GM12892 (cell line): ENCODE results near the genes USP37, CNPPD1, GMPPA, OBSL1 and STK11IP.

- RRBS = no CpG with 5 or more reads among the region's 12 CpGs
Measured at GRCh38 chr2:218398860-218399012, 932 bp upstream of the CTDSP1 start.

DNA sequence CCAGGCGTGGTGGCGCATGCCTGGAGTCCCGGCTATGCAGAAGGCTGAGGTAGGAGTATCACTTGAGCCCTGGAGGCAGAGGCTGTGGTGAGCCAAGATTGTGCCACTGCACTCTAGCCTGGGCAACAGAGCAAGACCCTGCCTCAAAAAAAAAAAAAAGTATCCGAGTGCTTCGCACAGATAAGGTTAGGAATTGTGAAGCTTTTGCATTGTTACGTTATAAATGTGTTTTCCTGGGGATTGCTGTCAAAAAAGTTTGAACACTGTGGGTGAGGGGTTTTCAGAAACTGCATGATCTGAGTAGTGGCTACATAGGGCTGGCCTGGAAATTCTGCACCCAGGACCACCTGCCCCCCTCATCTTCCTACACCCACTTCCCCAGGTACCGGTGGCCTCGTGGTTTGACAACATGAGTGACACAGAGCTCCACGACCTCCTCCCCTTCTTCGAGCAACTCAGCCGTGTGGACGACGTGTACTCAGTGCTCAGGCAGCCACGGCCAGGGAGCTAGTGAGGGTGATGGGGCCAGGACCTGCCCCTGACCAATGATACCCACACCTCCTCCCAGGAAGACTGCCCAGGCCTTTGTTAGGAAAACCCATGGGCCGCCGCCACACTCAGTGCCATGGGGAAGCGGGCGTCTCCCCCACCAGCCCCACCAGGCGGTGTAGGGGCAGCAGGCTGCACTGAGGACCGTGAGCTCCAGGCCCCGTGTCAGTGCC, 4.4 kb downstream of the CTDSP1 start:
- RRBS = no CpG with 5 or more reads among the region's 21 CpGs

GRCh38 chr2:218407718-218408048, 8.0 kb downstream of the CTDSP1 start:
- RRBS = no CpG with 5 or more reads among the region's 7 CpGs

GRCh38 chr2:218567683-218568398, at the start of gene USP37:
TSS of gene USP37 (minus strand) at chr2:218568351.
- RRBS = no CpG with 5 or more reads among the region's 44 CpGs

DNA sequence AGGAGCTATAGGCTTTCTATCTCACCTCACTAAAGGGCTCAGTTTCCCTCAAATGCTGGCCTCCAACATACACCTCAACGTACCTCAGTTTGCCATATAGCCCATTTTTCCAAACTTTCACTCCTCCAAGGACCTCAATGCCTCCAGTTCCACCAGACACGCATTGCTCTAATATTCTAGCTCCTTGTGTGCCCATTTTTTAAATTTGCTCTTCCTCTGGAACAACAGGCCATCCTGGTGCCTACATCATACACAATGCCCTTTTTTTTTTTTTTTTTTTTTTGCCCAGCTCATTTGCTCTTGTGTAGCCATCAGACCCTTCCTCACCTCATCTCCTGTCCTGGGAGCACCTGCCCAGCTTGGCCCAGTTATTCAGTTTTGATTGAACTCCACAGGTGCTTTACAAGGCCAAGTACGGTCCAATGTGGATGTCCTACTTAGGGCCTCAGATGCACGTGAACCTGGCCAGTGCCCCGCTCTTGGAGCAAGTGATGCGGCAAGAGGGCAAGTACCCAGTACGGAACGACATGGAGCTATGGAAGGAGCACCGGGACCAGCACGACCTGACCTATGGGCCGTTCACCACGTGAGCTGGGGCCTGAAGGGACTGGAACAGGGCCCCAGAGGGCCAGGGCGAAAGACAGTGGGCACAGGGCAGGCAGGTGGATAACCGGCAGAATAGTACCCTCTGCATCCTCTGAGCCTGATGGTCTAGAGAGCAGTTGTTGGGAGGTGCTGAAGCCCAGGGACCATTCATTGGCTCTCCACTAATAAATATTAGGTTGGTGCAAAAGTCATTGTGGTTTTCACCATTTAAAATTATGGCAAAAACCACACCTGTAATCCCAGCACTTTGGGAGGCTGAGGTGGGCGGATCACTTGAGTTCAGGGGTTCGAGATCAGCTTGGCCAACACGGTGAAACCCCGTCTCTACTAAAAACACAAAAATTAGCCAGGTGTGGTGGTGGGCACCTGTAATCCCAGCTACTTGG, 27.5 kb downstream of the CYP27A1 start:
- RRBS = no CpG with 5 or more reads among the region's 18 CpGs

DNA sequence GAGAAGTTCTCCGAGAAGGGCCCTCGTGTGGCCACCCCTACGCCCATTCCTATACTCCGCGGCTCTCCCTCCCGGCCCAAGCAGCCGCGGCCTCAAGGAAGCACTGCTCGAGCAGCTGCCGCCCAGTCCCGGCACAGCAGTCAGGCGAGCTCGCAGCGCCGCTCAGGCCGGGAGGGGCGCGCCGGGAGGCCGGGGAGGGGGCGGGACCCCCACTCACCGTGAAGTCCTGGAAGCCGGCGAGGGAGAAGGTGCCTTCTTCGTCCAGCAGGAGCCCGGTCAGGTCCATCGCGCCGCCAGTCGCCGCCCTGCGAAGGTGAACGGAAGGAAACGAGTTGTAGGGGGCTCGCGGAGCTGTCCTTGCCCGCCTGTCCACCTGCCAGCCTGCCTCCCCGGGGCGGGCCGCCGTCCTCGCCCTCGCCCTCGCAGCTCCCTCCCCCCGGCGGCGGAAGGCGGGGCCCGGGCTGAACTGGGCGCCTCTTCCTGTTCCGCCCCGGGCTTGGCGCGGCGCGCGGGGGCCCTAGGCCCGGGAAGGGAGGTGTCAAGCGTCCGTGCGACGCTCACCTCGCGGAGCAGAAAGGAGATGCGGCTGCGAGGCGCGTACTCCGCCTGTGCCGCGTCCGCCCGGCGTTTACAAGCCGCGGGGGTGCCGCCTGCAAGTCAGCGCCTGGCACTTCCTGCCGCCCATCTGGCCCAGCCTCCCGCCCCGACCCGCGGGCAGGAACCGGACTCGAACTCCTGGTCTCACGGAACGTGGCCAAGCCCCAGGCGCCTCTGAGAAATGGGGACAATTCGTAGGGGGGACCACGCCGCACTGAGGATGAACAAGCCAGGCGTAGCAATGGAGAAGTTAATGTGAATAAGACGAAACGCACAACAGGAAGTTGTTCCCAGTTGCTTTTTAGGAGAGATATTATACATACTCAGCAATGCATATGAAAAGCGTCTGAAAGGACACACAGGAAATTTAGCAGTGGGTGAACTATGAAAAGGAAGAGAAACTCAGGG, at the start of gene CNPPD1:
Gene CNPPD1 (minus strand): TSS at position 383 of the 1,005 bp plus-strand sequence.
- RRBS = under 1% methylated on average over 26 of the region's 95 CpGs

DNA sequence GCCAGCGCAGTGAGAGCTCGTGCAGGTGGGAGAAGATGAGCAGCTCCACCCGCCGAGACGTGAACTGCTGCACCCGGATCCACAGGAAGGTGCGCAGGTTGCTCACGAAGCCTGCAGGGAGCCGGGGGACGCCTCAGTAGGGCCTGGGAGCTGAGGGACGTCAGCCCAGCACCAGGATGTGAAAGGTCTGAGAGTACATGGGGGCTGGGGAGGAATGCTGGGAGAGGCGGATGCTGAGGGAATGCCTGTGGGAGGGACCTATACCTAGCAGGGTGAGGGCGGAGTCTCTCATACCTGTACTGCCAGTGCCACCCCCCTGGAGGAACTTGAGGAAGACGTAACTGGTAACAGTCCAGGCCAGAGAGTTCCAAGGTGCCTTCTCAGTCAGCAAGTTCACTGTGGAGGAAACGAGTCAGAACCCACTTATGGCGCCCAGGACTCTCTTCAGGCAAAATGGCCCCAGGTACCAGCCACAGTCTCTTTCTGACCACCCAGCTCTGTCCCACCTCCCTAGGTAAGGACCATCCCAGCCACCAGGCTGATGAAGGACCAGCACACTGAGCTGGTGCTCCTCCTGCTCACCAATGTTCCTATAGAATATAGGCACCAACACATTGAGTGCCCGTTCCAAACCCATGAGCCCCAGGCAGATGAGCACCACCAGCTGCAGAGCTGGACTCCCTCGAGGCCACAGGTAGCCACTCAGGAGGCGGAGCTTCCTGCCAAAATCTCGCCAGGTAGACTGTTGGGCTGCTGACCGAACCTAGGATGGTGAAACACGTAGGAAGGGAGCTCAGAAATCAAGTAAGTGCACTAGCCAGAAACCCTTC, 2.5 kb downstream of the ABCB6 start:
- RRBS = 96% methylated on average over 4 of the region's 22 CpGs

DNA sequence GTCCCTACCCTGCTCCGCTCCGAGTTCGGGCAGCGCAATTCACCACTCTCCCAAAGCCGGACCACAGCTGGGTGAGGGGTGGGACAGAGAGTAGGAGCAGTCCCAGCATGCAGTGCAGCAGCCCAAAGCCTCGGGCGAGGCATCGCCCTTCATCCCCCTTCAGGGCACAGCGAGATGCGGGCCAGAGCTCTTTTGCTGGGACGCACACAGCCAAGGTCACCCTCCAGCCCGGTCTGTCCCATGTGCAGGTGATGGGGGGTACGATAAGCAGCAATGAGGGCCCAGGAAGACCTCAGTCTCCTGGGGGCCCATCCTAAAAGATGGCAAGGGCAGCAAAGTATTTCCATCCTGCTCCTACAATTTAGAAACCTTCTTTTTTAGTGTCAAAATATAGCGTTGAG, 667 bp upstream of the ABCB6 start:
- RRBS = no CpG with 5 or more reads among the region's 14 CpGs

DNA sequence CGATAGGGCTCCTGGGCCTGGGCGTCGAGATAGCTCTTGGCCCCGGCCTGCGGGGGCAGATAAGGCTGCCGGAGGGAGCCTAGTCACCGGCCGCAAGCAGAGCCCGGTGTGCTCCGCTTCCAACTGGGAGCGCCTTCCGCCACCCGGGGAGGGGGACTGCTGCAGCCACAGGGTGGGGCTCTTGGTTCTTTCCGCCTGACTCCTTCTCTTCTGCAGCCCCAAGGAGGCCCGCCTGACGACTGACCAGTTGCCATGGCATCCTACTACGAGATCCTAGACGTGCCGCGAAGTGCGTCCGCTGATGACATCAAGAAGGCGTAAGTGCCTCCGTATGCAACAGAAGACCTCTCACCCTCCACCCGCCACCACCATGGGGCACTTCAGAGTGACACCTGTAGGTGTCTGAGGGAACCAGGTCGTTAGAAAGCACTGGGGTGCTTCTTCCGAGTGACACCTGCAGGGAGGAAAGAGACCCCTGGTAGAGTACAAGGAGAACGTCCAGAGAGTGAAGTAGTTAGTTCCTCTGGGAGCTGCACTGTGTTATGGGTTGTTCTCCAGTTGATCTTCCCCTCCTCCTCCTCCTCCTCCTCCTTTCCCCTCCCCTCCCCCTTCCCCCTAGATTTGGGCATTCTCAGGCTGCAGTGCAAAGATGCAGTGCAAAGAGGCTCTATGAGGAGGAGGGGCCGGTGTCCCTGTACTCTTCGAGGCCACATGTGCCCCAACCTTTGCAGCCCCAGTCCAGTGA, 588 bp downstream of the DNAJB2 start:
- RRBS = 3% methylated on average over 7 of the region's 30 CpGs

GRCh38 chr2:219436917-219437546, 2.4 kb downstream of the SPEG start:
- RRBS = no CpG with 5 or more reads among the region's 5 CpGs

- RRBS = 65% methylated on average over 4 of the region's 25 CpGs
Measured at GRCh38 chr2:219492642-219493440, 3.1 kb upstream of the SPEGNB start.

GRCh38 chr2:219498189-219499064, at the start of gene GMPPA:
TSS of gene GMPPA (plus strand) at chr2:219498891.
- RRBS = no CpG with 5 or more reads among the region's 55 CpGs

DNA sequence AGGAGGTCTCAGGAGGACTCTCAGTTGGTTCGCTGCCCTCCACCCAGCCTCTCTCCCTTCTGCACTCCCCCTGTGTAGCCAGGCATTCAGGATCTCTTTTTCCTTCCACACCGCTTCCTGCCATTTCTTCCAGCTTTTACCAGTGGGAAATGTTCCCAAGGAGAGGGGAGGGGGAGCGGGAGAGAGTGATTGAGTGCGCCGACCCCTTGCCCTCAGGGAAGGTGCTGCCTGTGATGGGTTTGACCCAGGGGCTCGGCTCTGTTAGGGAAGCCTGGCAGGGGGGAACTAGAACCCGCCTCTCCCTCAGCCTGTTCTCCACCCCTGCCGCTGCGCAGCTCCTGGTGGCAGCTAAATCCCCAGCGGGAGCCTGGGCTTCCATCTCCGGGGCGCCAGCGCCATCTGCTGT, 13.7 kb downstream of the CHPF start:
- RRBS = 1% methylated on average over 3 of the region's 13 CpGs

- RRBS = 20% methylated on average over 42 of the region's 113 CpGs
Measured at GRCh38 chr2:219570540-219571359, 589 bp downstream of the OBSL1 start.

- RRBS = 15% methylated on average over 12 of the region's 25 CpGs
Measured at GRCh38 chr2:219571360-219571803, at the start of gene OBSL1. TSS of gene OBSL1 (minus strand) at chr2:219571539.

- RRBS = 2% methylated on average over 9 of the region's 71 CpGs
Measured at GRCh38 chr2:219597438-219598635, at the start of gene STK11IP. TSS of gene STK11IP (plus strand) at chr2:219597857.

DNA sequence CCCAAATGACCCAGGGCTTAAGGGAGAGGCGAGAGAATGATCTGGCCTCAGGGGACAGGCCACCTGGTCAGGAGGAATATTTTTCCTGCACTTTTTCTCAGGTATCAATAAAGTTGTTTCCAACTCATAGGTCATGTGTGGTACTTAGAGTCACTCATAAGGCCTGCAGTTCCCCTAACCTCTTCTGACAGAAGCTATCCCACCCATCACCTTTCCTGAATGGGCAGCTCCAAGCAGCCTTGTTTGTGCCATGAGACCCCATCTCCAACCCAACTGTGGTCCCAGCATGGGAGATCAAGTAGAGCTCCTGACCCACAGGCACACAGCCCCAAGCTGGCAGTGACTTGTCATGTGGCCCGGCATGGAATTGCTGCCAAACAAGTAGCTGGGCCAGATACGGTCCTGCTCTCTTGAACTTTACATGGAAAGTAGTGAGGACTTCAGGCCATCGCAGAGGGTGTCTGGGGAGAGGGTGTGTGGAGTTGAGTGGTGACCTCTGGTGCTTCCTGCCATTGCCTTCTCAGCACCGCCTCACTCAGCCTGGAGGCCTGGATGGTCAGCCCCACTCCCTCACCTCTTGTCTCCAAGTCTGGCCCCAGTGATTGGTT, 11.0 kb upstream of the SLC4A3 start:
- RRBS = no CpG with 5 or more reads among the region's 5 CpGs

DNA sequence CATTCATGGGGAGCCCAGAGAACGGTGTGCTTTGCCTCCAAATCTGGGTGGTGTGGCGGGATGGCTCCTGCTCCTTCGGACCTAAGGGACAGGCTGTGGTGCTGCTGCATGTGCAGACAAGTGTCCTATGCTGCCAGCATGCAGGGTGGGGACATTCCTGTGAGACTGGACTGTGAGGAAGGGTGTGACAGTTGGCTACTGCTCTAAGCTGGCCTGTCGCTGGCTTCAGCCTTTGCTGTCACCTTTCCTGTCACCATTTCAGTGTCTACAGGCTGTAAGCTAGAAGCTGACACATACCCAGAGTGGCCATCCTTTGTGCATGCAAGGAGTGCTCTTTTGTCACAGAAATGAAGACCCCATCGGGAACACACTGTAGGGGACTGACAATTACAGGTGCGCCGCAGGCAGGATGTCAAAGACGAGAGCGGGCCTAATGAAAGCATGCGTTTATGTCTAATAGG, 2.8 kb upstream of the SLC4A3 start:
- RRBS = no CpG with 5 or more reads among the region's 10 CpGs

DNA sequence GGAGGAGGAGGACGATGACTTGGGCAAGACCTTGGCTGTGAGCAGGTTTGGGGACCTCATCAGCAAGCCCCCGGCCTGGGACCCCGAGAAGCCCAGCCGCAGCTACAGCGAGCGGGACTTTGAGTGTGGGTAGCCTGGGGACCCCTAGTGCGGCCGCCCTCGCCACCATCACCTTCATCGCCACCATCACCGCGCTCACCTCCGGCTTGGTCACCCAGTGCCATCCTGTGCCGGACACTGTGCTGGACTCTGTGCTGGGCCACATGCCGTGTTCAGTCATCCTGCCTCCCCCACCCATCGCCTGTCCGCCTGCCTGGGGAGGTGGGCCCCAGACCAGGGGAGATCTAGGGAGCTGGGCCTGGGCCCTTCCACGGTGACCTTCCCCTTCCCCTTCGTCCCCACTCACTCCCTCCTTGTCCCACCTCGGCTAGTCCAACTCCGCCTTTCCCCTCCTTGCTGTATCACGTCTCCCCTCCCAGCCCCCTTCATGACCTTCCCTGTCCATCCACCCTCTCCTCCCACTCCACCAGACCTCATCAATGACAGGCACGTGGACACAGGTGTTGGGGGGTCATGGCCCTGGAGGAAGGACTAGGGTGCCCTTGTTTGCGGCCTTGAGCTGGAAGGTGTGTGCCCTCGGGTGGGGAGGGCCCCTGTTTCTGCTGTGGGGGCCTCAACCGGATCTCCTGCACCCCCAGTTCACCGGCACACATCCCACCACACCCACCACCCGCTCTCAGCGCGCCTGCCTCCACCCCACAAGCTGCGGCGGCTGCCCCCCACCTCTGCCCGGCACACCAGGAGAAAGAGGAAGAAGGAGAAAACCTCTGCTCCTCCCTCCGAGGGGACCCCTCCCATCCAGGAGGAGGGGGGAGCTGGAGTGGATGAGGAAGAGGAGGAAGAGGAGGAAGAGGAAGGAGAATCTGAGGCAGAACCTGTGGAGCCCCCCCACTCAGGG, 1.3 kb downstream of the SLC4A3 start:
- RRBS = 0% methylated on average over 5 of the region's 34 CpGs